Measurements from ENCODE around the gene HS3ST3B1.

DNA sequence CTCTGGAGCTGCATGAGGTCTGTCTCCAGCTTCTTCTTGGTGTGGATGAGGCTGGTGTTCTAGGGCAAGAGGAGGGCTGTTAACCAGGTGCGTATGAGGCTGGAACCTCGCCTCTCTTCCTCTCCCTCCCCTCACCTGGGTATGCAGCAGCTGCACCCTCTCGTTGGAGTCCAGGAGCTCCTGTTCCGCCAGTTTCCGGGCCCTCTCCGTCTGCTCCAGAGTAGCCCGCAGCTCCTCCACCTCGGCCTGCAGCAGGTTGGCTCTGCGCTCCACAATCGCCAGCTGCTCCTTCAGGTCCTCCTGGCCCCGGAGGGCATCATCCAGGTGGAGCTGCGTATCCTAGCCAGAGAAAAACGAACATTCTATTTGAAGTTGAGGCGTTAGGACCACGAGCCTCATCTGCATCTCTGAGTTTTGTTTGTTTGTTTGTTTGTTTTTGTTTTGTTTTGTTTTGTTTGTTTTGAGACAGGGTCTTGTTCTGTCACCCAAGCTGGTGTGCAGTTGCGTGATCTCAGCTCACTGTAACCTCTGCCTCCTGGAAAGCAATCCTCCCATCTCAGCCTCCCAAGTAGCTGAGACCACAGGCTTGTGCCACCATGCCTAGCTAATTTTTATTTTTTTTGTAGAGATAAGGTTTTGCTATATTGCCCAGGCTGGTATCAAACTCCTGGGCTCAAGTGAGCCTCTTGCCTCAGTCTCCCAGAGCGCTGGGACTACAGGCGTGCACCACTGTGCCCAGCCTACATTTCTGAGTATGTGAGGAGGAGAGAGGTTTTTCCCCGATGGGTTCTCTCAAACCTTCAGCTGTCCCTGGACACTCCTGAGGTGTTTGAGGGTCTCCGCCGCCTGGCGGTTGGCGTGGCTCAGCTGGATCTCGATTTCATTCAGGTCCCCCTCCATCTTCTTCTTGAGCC lies 25.2 kb downstream of the MYH3 start:
- PRO-cap, result no peak

GRCh38 chr17:10637915-10638743 lies 19.0 kb downstream of the MYH3 start:
- PRO-cap, result no peak

- PRO-cap, result unidirectional peak, minus-strand start at chr17:10698573
Measured at GRCh38 chr17:10698327-10698846, 993 bp downstream of the ADPRM start.

DNA sequence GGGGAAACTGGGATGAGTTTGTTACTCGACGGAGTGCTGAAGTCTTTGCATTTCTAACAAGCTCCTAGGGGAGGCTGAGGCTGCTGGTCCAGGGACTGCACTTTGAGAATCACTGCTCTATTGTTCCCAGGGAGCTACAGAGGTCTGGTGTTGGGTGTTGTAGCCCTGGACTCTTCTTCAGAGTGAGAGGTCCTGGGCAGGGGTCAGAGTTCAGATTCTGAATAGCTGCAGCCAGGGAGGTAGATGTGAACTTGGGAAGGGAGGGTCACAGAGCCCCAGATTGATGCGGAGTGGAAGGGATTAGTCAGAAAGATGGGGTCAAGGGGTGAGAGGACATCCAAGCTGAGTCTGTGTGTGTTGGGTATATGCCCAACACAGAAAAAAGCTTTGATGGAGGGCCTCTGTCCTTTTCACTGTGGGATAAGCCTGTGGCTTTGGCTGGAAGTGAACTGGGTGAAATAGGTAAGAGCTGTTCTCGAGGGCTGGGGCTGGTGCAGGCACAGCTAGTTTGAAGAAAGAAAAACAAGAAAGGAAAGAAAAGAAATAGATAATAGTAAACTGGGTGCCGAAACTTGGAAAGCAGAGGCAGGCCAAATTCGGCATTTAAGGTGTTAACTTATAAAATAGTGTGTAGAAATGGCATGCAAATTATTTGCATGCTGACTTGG lies 14.0 kb downstream of the TMEM238L start:
- PRO-cap, result no peak

DNA sequence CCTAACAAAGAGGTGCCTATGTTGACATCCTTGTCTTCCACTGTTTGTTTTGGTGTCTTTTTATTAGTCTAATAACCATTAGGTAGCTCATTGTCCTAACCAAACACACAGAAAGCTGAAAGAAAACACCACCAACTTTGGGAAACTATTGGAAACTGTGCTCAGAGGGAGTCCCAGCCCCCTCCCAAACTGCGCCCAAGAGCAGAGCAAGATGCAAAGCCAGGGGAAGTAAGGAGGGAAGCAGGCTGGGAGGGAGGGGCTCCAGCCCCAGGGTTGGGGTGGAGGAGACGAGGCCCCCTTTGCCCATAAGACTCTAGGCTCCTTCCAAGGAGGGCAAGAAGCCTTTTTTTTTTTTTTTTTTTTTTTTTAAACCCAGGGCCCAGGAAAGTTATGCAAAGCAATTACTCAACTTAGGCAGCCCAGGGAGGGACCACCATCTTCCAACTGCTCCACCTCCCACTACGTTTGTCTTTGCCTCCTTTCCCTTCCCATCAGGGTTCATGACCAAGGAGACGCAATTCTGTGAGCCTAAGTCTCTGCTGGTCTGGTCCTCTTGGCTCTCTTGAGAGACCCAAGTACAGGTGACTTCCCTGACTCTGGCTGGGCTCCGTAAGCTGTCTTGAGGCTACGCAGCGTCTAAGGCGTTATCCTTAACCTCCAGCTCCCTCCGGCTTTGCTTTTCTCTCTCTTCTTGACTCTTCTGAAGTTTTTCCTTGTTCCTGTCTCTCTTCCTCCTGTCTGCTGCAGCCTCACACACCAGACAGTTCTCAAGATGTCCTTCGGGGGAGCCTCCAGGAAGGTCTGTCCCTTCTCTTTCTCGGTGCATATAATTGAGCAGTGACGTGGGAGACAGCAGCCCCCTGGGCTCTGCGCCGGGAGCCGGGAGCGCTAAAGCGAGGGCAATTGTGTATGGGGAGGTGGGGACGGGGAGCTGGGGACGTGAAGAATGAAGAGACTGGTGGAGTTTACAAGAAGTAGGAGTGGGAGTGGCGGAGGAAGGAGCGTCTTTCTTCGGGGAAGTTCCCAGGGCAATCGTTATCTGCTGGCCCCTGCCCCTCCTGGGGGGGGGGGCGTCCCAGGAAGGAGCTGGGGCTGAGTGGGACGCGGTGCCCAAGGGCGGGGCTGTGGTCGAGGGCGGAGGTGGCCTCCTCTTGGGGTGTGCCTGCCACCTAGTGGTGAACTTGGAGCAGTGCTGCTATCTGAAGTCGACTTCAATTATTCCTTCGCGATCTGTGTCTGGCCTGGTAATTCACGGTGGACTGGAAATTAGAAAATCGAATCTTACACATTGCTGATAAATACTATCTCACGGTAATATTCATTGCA lies 6.7 kb upstream of the PIRT start:
- PRO-cap, result no peak

DNA sequence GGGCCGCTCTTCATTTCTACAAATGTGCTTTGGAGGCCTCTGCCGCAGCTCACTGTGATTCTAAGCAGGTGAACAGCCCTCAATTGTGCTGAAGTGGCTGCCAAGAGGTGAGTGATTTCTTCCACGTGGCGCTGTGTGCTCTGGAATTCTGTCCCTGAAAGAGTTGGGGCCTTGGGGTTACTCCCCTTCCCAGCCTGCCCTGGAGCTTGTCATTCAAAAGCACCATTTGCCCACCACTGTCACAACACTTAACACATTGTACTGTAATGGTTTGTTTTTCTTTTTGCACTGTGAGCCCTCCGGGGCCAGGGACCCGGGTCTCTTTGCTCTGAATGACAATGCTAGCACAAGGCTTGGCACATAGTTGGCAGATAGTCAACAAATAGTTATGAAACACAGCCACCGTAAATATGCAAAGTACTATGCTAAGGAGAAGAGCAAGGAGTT lies 112.2 kb upstream of the DNAH9 start:
- PRO-cap, result unidirectional peak, minus-strand start at position 211 of the sequence

- PRO-cap, result no peak
Measured at GRCh38 chr17:12365674-12366437, 299.8 kb upstream of the MYOCD start.

DNA sequence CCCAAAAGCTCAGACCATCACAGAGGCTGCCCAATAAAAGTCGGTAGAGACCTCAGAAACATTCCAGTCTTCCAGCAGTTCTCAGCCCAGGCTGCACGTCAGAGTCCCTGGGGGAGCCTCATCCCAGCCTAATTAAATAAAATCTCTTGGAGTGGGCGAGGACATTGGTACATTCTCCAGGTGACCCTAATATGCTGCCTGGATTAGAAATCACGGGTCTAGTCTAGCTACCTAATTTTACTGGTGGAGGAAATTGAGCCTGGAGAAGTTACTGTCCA lies 117.1 kb upstream of the MYOCD start:
- PRO-cap, result no peak

- PRO-cap, result no peak
Measured at GRCh38 chr17:12989344-12989779, 28.5 kb downstream of the ELAC2 start.

- PRO-cap, result no peak
Measured at GRCh38 chr17:14200870-14201572, 35.6 kb downstream of the CDRT15 start.

GRCh38 chr17:14300536-14301444 lies at the start of gene HS3ST3B1:
HS3ST3B1 (plus strand) TSS chr17:14301081.
- PRO-cap, result bidirectional peak, plus-strand start at chr17:14301083, minus-strand start at chr17:14300806

DNA sequence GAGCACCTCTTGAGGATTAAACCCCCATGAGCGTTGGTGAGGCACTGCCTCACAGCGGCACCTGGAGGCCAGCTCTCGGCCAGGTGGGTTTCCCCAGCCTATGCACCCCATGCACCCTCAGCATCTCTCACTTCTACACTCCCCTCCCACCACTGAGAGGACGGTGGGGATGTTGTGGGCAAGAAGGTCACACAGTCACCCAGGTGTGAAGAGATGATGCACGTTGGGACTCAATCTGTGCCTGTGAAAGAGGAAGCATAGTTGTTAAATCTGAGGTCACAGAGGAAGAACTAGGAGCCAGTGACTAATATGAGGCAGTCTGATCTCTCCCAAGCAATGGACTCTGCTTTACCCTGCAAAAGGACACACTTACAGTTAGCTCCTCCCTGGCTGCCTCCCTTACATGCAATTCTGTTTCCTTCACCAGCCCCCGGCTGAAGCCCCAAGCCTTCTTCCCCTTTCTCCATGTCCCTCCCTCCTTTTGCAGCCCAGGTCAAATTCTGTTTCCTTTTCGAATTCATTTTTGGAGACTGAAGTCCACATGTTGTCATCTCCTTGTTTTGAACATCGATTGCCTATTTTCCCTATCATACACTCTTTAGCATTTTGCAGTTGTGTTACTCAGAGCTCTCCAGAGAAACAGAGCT lies 58.5 kb downstream of the HS3ST3B1 start:
- PRO-cap, result no peak

DNA sequence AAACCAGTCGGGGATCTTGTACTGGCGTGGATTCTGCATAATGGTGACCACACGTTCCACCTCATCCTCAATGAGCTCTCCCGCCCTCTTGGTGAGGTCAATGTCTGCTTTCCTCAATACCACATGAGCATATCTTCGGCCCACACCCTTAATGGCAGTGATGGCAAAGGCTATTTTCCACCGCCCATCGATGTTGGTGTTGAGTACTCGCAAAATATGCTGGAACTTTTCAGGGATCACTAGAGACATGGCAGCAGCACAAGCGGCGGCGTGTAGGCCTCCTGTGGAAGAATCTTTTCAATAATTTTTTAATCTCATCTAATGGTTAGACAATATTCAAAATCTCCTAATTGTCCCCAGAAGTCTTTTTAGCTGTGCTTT lies 404.4 kb downstream of the HS3ST3B1 start:
- PRO-cap, result unidirectional peak, minus-strand start at position 292 of the sequence

GRCh38 chr17:14803972-14804386 lies 461.1 kb downstream of the PMP22 start:
- PRO-cap, result no peak

DNA sequence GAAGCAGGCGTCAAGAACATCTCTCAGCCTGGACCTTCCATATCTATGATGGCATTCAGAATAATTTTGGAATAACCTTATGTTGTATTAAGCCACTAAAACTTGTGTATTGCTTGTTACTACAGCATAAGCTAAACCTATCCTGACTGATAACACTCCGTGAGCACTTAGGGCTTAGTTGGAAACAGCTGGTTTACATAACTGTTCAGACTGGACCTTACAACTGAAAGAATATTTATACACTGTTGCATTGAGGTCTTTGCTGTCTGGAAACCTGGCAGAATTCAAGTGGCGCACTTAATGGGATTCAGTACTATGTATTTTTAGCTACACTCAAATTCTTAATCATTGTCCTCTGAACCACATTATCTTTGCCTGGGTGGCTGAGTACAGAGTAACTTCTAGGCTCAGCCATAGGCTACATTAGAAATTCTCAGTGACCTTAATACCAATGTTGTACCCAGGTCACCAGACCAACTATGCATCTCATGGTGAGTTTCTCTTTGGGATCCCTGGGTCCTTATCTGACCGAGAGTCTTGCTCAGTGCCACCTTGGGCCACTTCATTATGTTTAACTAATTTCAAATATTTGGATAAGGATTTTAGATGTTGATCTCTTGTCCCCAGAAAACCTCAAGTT lies 172.8 kb downstream of the PMP22 start:
- PRO-cap, result no peak

- PRO-cap, result no peak
Measured at GRCh38 chr17:15180060-15180712, 84.9 kb downstream of the PMP22 start.

DNA sequence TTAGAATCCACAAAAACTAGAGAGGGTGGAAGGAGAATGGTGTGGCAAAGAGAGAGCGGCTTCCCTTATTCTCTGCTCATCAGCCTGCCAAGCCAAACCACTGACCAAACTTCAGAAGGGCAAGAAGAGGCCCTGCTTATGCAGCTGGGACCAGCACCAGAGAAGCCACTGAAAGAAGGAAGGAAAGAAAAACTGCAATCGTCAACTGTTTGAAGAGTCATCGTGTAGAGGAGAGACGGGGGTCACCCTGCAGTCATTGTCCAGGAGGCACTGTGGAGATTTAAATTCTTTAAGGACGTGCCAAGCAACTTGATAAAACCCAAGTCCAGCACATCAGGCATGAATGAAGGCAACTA lies 15.6 kb downstream of the PMP22 start:
- PRO-cap, result no peak

DNA sequence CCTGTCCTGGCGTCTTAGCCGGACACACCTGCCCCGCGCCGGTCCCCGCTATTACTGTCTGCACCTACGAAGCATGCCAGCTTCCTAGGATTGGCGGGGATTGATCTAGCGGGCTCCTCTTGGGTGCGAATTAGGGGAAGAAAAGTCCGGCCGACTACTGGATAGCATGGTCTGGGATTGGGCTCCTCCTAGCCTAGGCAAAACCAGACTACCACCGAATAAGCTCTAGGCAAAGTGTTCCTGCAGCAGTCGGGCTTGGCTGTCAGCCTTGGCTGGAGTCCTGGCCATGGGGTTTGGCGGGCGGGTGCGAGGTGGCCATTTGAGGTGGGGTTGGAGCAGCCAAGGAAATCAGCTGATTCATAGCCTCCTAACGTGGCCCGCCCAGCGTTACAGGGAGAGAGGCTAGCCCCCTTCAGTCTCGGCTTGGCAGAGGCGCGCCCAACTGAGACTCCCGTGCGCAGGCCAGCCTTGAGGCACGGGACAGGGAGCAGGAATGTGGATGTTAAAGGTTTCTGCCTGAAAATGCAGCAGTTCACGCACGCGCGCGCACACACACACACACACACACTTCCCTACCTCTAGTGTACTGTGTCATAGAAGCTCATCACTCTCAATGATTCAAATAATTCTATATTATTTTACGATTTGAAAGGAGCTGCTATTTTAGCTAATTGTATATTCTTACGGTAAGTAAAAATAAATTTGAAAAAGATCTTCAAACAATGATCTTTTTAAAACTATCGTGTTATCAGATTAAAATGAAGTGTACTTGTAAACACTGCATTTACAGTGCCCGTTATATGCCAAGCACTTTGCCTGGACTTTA lies 1.9 kb downstream of the PMP22 start:
- PRO-cap, result no peak

- PRO-cap, result no peak
Measured at GRCh38 chr17:15350783-15351188, 9.4 kb upstream of the TEKT3 start.

GRCh38 chr17:15430807-15431663 lies 36.4 kb downstream of the CDRT4 start:
- PRO-cap, result no peak

Data from A673 (cell line).